Heart (tissue), 3 donors: Measurements from ENCODE around the genes PTGER1, ZNF333 and CCDC105.

DNA sequence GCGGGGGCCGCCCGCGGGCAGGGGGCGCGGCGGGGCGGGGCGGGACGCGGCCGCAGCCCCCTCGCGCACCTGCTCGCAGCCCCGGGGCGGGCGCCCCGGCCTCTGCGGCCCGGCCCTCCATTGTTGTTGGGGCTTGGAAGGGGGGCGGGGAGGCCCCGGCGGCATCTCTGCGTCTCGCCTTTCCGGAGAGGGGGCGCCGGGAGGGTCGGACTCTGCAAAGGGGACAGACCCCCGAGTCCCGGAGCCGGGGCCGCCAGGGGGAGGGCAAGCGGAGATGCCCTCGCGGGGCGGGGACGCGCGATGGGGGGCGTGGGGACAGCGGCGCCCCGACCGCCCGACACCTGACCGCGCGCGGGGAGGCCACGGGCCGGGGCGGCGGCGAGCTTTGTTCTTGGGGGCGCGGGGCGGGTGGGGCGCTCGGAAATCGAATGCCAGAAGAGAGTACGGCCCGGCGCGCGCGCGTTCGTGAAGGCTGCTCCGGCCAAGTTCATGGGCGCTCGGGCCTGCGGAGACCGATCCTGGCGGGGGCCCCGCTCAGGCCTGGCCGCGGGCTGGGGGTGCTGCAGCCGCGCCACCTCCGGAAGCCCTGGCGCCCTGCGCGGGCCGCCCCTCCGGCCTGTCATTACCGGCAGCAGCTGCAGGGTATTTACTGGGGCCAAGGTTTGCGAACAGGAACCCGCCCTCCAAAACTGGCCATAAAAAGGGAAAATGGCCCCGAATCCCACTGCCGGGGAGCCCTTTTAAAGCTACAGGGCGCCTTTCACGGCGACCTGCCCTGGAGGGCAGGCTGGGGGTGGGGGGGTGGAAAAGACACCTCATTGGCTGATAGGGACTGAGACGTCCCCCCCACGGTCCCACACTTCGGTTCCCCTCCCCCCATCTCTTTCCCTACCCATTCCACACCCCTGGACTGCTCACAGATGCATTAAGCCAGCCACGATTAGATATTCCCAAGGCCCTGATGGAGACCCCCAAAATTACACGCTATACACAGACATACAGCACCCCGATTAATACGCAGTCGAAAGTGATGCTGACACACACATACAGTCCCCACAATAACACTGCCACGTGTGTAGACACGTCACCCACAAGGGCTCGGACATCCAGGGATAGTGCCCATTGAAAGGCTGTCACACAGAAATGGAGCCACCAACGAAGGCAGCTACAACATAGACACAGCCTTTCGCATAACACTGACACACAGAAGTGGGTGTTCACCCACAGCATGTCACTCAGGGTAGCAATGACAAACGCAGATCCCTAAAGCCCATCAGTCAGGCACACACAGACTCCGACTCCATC, 11.0 kb upstream of the NANOS3 start:
- RAMPAGE, long total RNA, 2 experiments: no peak in any of the 2 experiments

DNA sequence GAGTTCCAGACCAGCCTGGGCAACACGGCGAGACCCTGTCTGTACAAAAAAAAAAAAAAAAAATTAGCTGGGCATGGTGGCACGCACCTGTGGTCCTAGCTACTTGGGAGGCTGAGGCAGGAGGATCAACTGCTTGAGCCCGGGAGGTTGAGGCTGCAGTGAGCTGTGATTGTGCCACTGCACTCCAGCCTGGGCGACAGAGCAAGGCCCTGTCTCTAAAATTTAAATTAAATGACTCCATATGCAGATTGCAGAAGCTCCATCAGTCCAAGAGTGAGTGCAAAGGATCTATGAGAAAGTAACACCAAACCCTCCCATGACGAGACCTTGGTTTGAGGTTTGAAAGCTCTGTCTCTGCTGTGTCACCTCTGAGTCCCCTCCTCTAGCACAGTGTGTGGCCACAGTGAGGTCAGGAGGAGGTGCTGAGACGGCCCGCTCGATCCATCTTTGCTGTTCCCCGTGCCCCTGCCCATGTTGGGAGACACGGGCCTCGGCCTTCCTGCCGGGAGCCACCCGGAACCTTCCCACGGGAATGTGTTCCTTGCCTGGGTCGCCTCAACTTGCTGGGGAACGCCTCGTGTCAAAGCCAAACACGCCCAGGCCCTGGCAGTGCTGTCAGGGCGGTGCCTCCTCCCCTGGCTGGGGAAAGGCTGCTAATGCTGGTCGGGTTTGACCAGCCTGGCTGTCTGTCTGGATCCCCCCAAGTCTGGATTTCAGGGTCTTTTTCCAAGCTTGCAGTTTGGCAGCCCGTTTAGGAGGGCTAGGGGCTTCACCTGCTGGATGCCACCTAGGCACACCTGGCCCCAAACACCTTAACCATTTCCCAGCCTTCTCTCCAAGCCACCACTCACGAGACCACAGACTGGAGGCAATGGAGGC, 10.1 kb downstream of the NANOS3 start:
- RAMPAGE, long total RNA, 2 experiments: no peak in any of the 2 experiments

DNA sequence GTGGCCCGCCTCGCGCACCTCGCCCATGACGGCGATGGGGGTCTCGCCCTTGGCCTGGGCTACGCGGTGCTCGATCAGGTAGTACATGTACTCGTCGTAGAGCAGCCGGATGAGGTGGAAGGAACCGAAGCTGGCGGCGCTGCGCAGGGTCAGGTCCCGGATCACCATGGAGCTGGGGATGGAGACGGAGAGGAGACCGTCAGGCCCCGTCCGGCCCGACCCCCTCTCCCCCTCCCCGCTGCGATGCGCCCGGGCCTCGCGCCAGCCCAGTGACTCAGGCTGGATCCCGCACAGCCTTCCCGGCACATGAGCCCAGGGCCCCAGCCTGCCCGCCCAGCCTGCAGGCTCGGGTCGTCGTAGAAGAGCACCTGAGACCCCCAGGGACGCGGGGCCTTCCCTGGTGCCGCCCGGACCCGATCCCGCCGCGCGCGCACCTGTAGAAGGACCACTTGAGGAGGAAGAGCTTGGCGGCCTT, 10.8 kb downstream of the DCAF15 start:
- RAMPAGE, long total RNA, 2 experiments: no peak in any of the 2 experiments

- RAMPAGE, long total RNA, 2 experiments: no peak in any of the 2 experiments
Observed at GRCh38 chr19:13963579-13964136, 11.3 kb downstream of the DCAF15 start.

GRCh38 chr19:13979276-13979848, 26.8 kb downstream of the RFX1 start:
- RAMPAGE, long total RNA, 2 experiments: no peak in any of the 2 experiments

- RAMPAGE, long total RNA, 2 experiments: no peak in any of the 2 experiments
Observed at GRCh38 chr19:14072868-14073261, 279 bp downstream of the MISP3 start.

- RAMPAGE, long total RNA, 2 experiments: no peak in any of the 2 experiments
Observed at GRCh38 chr19:14073940-14074895, 1.6 kb downstream of the MISP3 start.

DNA sequence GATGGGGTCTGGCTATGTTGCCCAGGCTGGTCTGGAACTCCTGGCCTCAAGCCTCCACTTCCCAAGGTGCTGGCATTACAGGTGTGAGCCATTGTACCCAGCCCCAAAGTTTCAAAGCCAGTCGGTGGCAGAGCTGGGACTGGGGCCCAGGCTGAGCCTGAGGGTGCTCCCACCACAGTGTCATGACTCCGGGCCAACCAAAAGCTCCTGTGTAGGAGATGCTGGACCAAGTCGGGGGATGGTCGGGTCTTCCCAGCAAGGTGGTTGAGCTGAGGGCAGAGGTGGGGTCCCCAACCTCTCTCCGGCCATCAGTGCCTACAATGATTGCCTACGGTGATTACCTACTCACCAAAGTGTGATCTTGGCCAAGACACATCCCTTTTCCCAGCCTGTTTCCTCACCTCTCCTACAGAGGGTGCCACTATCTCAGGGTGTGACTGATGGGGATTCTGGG, 10.8 kb upstream of the C19orf67 start:
- RAMPAGE, long total RNA, 2 experiments: no peak in any of the 2 experiments

GRCh38 chr19:14115626-14116083, 1.9 kb downstream of the PRKACA start:
- RAMPAGE, long total RNA, 2 experiments: no peak in any of the 2 experiments

- RAMPAGE, long total RNA, 2 experiments: no peak in any of the 2 experiments
Observed at GRCh38 chr19:14248404-14248903, 42.5 kb upstream of the ADGRL1 start.

DNA sequence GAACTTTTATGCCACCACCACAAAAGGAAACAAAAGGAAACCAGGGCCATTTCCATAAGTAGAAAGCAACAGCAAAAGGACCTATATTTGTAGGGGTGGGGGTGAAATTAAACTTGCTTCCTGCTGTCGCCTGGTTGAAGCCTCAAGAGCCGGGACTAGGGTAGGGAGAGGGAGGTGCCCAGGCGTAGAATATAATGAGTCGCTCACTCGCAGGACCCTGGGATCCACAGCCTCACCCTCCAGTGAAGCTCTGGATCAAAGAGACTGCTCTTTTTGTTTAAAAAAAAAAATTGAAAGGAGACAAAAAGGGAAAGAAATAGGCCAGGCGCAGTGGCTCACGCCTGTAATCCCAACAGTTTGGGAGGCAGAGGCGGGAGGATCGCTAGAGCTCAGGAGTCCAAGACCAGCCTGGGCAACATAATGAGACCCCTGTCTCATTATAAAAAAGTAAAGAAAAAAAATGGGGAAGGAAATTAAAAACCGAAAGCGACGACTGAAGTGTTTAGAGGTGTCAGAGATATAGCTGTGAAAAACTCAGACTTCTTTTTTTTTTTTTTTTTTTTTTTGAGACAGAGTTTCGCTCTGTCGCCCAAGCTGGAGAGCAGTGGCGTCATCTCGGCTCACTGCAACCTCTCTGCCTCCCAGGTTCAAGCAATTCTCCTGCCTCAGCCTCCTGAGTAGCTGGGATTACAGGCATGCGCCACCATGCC, 10.9 kb upstream of the ADGRE5 start:
- RAMPAGE, long total RNA, 2 experiments: no peak in any of the 2 experiments

GRCh38 chr19:14404222-14404855, 14.8 kb downstream of the DDX39A start:
- RAMPAGE, long total RNA, 2 experiments: no peak in any of the 2 experiments

DNA sequence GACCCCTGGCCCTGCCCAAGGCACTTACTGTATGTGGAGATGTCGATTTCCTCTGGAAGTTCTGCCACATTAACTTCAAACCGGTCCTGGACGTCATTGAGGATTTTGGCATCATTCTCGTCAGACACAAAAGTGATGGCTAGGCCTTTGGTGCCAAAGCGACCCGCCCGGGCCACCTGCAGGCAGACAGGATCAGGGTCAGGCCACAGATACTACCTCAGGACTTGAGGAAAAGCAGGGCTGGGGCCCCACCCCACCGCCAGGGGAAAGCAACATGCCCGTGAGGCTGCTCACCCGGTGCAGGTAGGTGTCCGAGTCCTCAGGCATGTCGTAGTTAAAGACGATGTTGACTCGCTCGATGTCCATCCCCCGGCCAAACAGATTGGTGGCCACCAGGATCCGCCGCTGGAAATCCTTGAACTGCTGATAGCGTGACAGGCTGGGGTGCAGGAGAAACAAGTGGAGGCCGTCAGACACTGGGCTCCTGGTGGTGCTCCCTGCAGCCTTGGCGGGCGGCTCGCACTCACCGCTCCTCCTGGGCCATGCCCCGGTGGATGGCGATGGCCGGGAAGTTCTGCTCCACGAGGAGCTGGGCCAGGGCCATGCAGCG, 10.0 kb downstream of the DDX39A start:
- RAMPAGE, long total RNA, 2 experiments: no peak in any of the 2 experiments

GRCh38 chr19:14472033-14473102, 2.8 kb downstream of the PTGER1 start:
- RAMPAGE, long total RNA, 2 experiments: no peak in any of the 2 experiments

DNA sequence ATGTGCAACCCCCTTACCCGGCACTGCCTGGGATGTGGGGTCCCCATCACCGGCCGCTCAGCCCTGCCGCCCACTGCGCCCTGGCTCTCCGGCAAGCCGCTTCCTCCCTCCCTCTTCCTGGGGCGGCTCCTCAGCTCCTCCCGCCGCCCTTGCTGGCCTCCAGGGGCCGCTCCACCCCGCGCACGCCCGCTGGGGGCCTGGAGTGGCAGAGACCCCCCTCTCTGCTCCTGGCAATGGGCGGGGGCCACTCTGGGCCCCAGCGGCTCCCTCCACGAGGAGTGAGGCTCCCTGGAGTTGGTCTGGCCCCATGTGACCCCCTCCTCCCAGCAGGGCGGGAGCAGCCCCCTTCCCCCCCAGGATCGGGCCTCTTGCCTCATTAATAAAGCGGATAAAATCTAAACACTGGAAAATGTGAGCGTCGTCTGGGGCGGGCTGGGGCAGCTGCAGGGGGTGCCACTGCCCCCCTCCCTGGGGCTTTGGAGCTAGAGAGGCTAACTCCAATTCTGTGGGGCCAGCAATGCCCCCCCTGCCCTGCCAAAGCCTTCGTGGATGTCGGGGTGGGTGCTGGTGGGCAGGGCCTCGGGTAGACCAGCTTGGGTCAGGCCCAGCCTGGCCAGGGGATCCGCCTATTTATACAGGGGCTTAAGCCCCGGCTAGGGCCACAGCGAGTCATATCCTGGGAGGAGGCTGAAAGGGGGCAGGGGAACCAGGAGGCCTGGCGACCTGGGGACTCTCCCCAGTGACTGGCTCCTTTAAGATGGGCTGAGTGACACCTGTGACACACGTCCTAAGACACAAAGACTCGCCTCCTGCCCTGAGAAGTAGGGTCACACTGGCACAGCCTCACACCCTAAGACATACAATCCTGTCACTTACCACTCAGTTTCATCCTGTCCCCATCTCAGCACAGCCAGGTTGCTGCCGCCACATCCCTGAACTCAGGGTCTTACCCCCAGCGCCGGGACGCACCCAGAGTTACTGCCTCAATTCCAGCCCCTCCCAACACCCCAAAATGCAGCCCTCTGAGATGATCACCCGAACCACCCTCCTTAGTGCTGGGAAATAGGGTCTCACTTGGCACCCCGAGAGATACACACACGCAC, at the start of gene PTGER1:
PTGER1 (minus strand) TSS at position 110 of the 1,103 bp plus-strand sequence.
- RAMPAGE, long total RNA, 2 experiments: no peak in any of the 2 experiments

- RAMPAGE, long total RNA, 2 experiments: no peak in any of the 2 experiments
Observed at GRCh38 chr19:14556481-14557156, 15.2 kb downstream of the NDUFB7 start.

DNA sequence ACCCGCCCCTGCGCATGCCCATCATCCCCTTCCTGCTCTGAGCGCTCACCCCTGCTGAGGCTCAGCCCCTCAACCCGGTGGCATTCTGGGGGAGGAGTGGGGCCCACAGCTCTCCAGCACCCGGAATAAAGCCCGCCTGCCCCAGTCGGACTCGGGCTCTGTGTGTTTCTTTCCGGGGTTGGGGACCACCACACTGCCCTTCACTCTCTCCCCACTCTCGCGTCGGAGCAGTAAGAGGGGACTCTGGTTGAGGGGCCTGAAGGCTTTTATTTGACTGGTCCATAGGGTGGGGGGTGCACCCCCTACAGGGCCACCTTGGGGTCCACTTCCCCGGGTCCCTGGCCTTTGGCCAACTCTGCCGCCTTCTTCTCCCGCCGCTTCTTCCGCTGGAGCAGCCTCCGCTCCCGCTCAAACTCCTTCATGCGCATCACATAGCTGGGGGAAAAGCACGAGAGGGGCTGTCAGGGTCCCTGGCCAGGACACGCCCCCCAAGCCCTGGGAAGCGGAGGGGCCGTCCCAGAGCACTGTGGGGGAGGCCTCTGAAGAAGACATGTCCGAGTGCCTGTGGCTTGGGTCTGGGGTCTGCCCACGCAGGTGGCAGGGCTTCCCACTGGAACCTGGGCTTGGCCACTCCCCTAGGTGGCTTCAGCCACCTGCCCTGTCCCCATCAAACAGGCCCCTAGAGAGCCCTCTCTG, 5.9 kb downstream of the NDUFB7 start:
- RAMPAGE, long total RNA, 2 experiments: no peak in any of the 2 experiments

- RAMPAGE, long total RNA, 2 experiments: no peak in any of the 2 experiments
Observed at GRCh38 chr19:14689357-14690855, at the start of gene ZNF333. Gene ZNF333, plus strand, starts transcription at chr19:14690048.

DNA sequence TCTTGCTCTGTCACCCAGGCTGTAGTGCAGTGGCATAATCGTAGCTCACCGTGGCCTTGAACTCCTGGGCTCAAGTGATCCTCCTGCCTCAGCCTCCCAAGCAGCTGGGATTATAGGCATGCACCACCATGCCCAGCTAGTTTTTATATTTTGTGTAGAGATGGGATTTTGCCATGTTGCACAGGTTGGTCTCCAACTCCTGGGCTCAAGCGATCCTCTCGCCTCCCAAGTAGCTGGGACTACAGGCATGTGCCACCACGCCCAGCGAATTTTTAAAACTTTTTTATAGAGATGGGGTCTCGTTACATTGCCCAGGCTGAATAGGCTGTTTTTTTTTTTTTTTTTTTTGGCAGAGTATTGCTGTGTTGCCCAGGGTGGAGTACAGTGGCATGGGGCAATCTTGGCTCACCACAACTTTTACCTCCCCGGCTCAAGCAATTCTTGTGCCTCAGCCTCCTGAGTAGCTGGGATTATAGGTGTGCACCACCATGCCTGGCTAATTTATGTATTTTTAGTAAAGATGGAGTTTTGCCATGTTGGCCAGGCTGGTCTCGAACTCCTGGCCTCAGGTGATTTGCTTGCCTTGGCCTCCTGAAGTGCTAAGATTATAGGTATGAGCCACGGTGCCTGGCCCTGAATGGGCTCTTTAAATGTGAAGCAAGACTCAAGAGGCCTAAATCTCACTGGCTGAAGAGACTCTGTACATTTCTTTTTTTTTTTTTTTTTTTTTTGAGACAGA, 37.4 kb downstream of the ADGRE2 start:
- RAMPAGE, long total RNA, 2 experiments: no peak in any of the 2 experiments

DNA sequence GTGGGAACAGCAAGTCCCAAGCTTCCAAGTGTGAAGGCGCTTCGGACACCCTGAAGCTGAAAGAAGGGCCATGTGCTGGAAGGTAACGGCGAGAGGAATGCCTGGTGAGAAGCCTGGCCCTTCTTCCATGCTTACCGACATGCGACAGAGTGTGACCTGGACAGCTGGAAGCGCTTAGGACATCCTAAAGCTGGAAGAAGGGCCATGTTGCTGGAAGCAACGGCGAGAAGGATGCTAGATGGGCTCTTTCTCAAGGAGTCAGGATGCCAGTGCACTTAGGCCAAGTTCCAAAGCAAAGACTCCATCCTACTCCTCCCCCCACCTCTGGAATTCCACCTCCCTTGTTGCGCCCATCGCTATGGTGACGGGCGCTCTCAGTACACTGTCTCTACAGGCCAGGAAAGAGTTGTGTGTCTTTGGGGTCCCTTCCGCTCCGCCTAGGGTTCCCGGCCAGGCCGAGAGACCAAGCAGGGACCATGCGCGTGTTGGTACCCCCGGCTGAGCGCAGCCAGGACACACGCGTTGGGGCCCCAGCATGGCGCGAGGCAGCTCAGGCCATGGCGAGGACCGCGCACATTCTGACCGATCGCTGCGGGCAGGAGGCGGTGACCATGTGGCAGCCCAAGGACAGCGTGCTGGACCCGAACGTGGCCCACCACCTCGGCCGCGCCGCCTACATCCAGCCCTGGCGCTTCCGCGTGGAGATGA, at the start of gene CCDC105:
CCDC105 (plus strand) TSS at position 377 of the 708 bp plus-strand sequence.
- RAMPAGE, long total RNA, 2 experiments: no peak in any of the 2 experiments